Body of pancreas (tissue), 2 donors: ENCODE measurements around the gene MAPRE3.

DNA sequence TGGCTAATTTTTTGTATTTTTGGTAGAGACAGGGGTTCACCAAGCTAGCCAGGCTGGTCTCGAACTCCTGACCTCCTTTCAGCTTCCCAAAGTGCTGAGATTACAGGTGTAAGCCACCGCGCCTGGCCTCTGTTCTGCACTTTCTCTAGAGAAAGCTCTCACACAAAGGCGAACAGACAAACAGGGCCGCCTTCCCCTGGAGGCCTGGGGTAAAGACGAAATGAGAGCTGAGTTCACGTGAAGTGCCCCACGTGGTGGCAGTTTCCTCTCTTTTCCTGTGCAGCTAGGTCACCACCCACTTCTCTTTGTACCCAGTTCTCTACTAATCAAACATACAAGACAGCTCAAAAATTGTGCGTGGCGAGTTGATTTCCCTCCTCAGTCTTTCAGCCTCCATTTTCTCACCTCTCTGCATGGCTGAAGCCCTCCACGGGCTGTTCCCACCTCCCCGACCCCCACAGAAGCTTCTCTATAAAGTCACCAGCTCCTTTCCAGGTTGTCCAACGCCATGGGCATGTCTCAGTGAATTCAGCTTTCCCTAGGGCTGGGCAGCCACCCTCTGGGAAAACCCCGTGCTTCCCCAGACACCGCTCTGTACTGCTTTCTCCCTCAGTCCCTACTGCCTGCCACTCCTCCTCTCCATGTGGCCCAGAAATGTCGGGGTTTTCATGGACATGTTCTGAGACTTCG is 68.3 kb downstream of the DNMT3A start:
- PRO-cap, result no peak
- RAMPAGE, long total RNA, 2 experiments, result no peak in any of the 2 experiments

DNA sequence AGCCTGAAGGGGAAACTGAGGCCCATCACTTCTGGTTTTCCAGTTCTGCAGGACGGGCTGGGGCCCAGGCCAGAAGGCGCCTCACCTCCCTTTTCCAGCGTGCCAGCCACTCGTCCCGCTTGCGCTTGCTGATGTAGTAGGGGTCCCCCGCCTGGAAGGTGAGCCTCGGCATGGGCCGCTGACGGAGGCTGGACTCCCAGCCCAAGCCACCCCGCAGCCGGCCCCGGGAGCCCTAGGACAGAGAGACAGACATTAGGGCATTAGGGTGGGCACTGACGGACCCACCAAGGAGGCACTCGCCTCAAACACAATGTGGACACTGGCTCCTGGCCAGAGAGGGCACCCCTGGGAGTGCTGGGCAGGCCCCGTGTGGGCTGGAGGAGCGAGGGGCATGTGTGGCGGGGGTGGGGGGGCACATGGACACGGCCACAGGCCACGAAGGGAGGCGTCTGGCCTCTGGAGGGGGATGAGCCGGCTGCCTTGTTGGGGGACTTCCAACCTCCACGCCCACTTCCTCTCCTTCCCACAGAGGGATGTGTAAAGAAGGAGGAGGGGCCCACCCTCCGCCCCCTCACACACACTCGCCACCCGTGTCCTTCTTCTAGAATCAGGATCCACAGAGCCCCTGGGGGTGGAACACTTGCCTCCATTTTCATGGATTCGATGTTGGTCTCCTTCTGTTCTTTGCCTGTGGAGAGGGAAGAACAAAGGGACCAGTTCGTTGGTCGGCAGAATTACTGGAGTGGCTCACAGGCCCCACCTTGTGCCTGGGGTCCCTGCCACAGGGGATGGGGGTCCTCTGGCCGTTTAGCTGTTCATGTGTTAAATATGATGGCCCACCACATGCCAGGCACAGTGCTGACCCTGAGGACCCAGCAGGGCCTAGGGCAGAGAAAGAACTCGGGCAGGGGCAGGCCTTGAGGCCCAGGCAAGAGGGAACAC is 66.6 kb downstream of the DNMT3A start:
- PRO-cap, result no peak
- RAMPAGE, long total RNA, 2 experiments, result no peak in any of the 2 experiments

- PRO-cap, result no peak
- RAMPAGE, long total RNA, 2 experiments, result no peak in any of the 2 experiments
Observed at GRCh38 chr2:25294131-25294490, 47.6 kb downstream of the DNMT3A start.

DNA sequence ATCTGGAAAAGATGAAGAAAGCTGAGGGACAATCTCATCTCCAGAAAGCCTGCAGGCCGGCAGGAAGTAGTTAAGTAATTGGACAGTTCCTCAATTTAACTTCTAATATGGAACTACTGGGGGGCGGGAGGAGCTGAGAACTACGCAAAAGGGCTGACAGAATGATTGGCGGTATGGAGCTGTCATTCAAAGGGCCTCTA is 91.0 kb downstream of the DTNB start:
- PRO-cap, result no peak
- RAMPAGE, long total RNA, 2 experiments, result no peak in any of the 2 experiments

GRCh38 chr2:25592846-25593596 is 80.4 kb downstream of the DTNB start:
- PRO-cap, result no peak
- RAMPAGE, long total RNA, 2 experiments, result no peak in any of the 2 experiments

DNA sequence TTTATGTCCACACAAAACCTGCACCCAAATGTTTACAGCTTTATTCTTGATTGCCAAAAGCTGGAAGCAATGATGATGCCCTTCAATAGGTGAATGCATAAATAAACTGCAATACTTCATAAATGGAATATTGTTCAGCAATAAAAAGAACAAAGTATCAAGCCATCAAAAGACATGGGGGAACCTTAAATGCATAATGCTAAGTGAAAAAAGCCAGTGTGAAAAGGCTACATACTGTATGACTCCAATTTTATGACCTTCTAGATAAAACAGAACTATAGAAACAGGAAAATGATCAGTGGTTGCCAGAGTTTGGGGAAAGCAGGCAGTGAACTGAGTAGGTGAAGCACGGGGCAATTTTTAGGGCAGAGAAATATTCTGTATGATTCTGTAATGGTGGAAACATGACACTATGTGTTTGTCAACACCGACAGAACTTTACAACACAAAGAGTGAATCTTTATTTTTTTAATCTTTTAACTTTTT is 14.9 kb downstream of the DTNB start:
- PRO-cap, result no peak
- RAMPAGE, long total RNA, 2 experiments, result no peak in any of the 2 experiments

DNA sequence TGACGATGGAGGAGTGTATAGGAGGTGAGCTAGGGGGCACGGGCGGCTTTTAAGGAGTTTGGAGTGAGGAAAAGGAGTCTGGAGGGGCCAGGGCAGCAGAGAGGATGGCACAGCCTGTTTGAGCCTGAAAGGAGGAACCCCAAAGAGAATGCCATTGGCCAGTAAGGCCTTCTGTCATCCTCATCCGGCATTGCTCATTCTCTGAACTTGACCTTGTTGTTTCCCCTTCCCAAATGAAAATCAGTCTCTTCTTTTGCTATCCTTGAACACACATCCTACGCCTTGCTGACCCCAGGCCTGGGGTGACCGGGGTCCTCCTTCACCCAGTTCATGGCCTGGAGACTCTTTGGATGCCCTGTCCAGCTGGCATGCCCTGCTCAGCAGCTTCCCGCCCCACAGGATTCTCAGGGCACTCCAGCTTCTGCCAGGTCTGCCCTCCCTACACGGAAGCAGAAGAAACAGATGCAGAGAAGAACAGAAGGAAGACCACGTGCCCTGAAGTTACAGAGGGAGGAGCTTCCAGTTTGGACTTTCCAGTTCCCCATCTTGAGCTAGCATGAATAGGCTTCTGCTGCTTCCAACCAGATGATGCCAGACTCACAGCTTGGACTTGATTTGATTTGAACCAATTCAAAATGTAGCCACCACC is 20.5 kb upstream of the KIF3C start:
- PRO-cap, result no peak
- RAMPAGE, long total RNA, 2 experiments, result no peak in any of the 2 experiments

- PRO-cap, result no peak
- RAMPAGE, long total RNA, 2 experiments, result no peak in any of the 2 experiments
Observed at GRCh38 chr2:26013576-26014141, 20.2 kb upstream of the RAB10 start.

DNA sequence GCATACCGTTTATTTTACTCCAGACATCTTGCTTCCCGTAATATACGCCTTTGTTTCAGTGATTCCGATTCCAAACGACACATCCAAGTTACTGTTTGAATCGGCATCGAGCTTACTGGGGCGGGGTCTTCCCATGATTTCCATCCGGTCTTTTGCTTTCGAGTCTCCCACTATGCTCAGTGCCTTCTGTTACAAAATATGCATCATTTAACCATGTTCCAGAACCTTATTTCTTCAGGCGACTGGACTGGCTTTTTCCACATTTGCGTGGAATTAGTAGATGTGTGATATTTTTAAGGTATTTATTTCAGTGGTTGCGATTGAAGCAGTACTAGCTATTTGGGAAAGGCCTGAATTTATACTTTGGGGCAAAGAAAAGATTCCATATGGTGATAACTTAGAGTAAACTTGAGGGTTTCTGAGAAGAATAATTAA is 908 bp downstream of the RAB10 start:
- PRO-cap, result no peak
- RAMPAGE, long total RNA, 2 experiments, result no peak in any of the 2 experiments

DNA sequence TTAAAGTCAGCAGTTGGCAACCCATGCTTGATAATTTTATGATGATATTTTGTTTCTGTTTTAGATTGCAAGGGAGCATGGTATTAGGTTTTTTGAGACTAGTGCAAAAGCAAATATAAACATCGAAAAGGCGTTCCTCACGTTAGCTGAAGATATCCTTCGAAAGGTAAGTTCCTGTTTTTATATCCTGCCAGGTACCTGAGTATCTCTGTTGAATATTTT is 45.2 kb upstream of the GAREM2 start:
- PRO-cap, result no peak
- RAMPAGE, long total RNA, 2 experiments, result no peak in any of the 2 experiments

- PRO-cap, result no peak
- RAMPAGE, long total RNA, 2 experiments, result no peak in any of the 2 experiments
Observed at GRCh38 chr2:26245685-26246397, 1.1 kb downstream of the HADHB start.

- PRO-cap, result no peak
- RAMPAGE, long total RNA, 2 experiments, result no peak in any of the 2 experiments
Observed at GRCh38 chr2:26392049-26392833, 9.5 kb upstream of the DRC1 start.

- PRO-cap, result no peak
- RAMPAGE, long total RNA, 2 experiments, result no peak in any of the 2 experiments
Observed at GRCh38 chr2:26749717-26750732, 14.1 kb upstream of the SLC35F6 start.

- PRO-cap, result no peak
- RAMPAGE, long total RNA, 2 experiments, result no peak in any of the 2 experiments
Observed at GRCh38 chr2:26763045-26763387, 1.1 kb upstream of the SLC35F6 start.

DNA sequence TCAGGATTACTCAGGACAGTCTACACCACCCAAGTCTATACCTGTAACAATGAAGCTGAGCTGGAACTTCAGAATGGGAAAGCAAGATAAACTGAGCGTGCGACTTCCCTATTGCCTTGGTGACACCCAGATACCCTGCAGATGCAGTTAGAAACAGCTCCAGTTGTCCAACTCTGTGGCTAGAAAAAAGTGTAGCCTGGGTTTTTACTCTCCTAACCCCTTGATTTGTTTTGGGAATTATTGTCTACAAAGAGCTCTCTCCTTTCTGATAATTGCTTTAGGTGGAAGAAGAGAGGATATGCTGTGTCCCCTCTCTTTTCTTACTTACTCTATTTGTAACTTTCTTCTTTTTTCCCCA is 2.2 kb upstream of the MAPRE3 start:
- PRO-cap, result no peak
- RAMPAGE, long total RNA, 2 experiments, result no peak in any of the 2 experiments

DNA sequence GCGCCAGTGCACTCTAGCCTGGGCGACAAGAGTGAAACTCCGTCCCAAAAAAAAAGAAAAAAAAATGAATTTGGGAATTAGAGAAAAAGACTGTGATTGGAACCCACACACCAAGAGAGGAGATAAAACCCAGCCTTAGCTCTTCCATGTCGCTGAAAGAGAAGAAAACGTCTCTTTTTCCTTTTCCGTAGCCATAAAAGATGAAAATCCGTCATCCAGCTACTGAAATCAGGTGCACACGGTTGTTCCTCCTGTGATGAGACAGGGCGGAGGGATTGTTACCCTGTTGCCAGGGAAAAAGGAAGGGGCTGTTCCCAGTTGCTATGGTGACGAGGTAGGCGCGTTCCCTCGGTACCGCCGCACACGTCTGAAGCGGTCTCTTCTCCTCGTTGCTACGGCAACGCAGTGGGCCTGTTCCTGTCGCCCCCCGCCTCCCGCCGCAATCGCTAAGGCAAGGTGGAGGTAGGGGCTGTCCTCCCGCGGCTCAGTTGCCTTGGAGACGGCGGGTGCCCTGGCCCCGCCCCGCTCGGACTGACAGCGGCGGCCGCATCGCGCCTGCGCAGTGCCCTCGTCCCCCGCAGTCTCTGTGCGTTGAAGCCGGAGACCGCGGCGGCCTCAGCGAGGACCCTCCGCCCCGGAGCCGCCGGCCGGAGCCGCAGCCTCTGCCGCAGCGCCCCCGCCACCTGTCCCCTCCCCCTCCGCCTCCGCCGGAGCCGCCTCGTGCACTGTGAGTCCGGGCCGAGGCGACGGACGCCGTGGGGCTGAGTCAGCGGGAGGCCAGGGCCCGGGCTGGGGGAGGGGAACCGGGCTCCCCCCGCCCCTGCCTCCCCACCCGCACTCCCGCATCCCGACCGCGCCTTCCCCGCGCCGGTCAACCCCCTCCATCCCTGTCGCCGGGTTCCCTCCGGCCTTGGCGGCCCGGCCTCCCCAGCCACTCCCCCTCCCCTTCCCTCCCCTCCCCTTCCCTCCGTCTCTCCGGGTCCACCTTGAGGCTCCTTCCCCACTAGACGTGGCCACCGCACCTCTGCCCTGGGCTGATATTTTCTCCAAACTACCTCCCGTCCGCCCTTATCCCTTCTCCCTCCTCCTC is at the start of gene MAPRE3:
TSS of gene MAPRE3 (plus strand) at position 562 of the 1,090 bp plus-strand sequence.
- PRO-cap, result unidirectional peak, plus-strand start at position 587 of the sequence
- RAMPAGE, long total RNA, 2 experiments, result no peak in any of the 2 experiments

DNA sequence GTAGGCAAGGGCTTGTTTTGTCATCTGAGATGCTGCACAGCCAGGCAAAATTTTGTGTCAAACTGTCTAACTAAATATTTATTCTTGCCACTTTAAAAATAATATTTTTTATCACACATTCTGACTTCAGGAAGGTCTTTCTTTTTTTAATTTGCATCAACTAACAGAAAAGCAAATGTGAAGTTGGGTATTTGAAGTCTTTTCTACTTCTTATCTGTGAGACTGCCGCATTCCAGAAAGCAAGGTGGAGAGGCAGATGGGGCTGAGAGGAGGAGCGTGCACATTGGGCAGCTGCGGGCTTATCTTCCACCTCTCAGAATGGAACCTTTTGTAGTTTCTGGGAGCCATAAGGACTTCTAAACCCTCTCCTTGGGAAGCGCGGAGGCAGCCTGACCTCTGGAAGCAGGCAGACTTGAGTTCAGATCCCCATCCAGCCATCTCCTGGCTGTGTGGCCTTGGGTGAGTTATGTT is 3.9 kb downstream of the MAPRE3 start:
- PRO-cap, result no peak
- RAMPAGE, long total RNA, 2 experiments, result no peak in any of the 2 experiments

GRCh38 chr2:27015853-27016429 is 16.8 kb upstream of the TMEM214 start:
- PRO-cap, result no peak
- RAMPAGE, long total RNA, 2 experiments, result no peak in any of the 2 experiments

GRCh38 chr2:27041411-27042559 is 9.0 kb downstream of the TMEM214 start:
- PRO-cap, result no peak
- RAMPAGE, long total RNA, 2 experiments, result no peak in any of the 2 experiments

DNA sequence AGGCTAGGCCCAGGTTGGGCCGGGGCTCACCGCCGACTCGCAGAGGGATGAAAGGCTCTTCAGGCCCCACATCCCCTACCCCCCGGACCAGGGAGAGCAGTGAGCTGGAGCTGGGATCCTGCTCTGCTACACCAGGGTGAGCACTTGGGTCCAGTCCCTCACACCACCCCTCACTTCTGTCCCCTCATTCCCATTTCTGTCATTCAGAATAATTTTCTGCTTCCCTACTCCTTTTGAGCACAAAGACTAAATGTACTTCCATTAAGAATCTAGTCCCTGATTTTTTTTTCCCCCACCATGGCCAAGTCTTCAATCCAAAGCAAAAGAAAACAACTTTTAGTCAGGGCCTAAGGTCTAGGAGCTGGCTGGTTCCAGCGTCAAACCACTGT is 1.9 kb downstream of the OST4 start:
- PRO-cap, result no peak
- RAMPAGE, long total RNA, 2 experiments, result no peak in any of the 2 experiments